Colic lymph node (tissue), 1 donor: Measurements from ENCODE around the gene SEPTIN14.

DNA sequence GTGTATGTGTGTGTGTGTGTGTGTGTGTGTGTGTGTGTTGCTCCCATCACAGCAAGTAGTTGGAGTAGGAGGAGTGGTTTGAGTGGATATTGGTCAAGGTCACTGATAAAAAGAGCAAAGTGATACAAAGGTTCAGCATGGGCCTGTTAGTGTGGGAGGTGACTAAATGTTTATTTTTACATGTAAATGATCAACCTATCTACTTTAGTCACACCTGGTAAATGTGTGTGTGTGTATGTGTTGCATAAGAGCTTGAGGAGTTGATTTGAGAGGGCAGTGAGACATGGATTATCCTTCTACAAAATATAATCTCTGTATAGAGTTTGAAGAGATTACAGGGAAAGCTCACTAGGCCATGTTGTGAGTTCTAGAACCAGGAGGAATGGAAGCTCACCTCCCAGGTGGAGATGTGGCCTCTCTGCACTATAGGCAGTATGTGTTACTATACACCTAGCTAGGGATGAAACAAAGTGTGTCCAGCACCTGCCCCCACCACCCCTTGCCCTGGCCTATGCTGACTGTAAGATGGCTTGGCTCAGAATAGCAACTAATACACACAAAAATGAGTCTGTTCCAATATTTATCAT is 12.0 kb upstream of the COBL start:
- PRO-cap = no peak

GRCh38 chr7:51356927-51357797 is 40.6 kb upstream of the COBL start:
- PRO-cap = no peak

DNA sequence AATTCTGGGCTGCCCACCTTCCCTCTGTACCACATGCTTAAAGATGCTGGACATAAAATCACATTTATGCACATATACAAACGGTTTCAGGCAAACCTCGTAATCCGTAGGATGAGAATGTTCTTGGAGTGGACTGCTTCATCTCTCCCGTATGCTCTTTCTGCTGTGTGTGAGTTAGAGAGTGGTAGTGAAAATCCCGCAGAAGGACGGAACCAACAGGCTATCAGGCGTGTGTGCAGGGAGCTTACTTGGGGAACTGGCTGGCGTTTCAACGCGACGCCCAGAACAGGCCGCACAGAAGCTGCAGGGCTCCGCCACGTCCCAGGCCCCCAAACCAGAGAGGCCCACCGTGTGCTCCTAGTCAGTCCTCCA is 730.8 kb upstream of the VSTM2A start:
- PRO-cap = no peak

DNA sequence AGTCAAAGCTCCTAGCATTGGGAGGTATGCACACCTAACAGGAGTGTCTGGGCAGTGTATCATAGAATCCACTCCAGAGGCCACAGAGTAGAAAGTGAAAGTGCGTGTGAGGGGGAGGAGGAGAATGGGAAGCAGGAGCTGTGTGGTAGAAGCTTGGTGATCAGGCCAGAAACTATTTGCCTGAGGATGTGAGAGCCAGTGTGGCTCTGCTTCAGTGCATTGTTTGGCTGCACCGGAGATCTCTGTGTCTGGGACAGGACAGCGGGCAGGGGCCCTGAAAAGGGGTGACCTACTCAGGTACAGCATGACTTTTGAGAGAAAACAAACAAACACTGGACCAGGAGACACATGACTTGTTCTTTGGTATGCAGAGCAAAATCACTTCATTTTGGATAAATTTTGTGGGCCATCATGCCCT is 557.3 kb upstream of the VSTM2A start:
- PRO-cap = no peak

GRCh38 chr7:54544658-54545513 is 2.7 kb downstream of the VSTM2A start:
- PRO-cap = no peak

- PRO-cap = no peak
These were observed 55.6 kb downstream of the SEC61G start for GRCh38 chr7:54703380-54703794.

DNA sequence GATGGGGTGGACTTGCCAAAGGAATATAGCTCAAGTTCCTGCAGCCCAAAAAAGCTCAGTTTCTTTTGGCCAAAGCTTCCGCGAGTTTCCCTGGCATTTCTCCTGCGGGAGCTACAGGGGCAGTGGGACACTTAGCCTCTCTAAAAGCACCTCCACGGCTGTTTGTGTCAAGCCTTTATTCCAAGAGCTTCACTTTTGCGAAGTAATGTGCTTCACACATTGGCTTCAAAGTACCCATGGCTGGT is 807 bp upstream of the EGFR start:
- PRO-cap = no peak

- PRO-cap = no peak
These were observed 49.4 kb downstream of the EGFR start for GRCh38 chr7:55068067-55068774.

- PRO-cap = no peak
These were observed 51.5 kb downstream of the EGFR start for GRCh38 chr7:55070166-55070769.

DNA sequence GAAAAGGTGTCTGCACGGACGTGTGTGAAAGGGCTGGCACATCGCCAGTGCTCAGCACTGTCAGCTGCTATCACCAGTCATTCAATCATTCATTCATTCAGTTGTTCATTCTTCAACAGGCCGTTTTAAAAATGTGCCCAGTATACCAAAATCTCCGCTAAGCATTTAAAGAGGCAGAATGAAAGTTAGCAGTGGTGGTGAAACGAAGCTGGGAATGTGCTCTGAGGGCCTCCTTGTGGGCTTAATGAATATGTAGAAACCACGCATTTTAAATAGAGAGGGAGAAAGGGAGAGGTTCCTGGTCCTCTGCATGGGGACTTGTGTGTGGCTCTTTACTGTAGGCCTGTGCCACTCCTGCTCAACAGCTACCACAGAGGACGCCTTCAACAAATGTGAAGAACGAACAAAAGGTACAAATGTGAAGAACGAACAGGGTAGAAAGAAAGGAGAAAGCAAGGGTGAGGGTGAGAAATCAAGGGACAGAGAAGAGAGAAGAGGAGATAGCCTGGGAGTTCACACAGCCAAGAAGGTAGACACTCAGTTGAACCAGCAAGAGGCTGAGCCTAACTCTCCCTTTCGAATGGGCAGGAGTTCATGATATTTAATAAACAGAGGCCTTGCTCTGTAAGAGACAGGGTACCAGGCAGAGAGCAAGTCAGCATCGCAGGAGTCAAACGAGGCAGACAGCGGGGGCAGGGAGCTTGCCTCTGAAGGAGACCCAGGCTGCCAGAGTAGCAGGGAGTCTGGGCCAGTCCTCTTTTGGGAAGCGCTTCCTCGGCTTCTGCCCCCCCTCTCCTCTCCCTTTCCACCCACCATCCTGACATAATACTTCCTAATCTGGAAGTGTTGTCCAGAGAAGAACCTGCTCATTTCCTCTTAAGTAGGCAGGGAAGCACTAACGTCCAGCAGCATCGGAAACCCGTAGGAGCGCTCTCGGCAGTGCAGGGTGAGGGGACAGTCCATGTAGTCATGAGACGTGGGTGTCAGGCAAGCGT is 170.8 kb downstream of the EGFR start:
- PRO-cap = no peak

GRCh38 chr7:55200163-55200753 is 164.9 kb upstream of the LANCL2 start:
- PRO-cap = no peak

DNA sequence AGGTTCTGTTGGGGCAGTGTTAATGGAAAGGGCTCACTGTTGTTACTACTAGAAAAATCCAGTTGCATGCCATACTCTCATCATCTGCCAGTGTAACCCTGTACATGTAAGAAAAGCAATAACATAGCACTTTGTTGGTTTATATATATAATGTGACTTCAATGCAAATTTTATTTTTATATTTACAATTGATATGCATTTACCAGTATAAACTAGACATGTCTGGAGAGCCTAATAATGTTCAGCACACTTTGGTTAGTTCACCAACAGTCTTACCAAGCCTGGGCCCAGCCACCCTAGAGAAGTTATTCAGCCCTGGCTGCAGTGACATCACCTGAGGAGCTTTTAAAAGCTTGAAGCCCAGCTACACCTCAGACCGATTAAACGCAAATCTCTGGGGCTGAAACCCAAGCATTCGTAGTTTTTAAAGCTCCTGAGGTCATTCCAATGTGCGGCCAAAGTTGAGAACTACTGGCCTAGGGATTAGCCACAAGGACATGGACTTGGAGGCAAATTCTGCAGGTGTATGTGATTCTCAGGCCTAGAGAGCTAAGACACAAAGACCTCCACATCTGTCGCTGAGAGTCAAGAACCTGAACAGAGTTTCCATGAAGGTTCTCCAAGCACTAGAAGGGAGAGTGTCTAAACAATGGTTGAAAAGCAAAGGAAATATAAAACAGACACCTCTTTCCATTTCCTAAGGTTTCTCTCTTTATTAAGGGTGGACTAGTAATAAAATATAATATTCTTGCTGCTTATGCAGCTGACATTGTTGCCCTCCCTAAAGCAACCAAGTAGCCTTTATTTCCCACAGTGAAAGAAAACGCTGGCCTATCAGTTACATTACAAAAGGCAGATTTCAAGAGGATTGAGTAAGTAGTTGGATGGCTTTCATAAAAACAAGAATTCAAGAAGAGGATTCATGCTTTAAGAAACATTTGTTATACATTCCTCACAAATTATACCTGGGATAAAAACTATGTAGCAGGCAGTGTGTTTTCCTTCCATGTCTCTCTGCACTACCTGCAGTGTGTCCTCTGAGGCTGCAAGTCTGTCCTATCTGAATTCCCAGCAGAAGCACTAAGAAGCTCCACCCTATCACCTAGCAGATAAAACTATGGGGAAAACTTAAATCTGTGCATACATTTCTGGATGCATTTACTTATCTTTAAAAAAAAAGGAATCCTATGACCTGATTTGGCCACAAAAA is 154.7 kb upstream of the LANCL2 start:
- PRO-cap = no peak

DNA sequence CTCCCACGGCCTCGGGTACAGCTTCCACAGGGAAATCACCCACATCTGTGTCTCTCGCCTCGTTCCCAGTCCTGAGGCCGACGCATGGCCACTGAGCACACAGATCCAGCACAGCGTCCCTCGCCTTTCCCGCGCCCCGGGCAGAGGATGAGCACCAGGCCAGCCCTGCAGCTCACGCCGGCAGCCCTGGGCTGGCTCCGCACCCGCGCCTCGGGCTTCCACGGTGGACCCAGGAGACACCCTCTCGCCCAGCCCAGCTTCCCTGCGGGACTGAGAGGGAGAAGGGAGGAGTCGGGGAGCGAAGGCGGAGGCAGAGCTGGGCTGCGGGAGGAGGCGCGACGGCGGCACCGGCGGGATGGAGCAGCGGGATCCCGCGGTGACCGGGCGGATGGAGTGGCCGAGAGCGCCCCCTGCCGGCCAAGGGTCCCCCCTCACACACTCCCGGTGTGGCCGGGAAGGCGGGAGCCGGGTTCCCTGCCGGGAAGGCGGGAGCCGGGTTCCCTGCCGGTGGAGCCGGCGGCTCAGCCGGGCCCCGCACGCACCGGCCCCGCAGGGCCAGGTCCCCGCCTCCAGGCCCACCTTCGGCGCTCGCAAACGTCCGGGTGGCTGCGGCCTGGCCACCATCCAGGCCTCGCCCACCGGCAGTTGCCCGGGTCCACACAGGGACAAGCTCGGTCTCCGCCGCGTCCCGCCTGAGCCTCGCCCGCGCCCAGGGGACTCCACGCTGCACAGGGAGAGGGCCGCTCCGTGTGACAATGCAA is 110.3 kb upstream of the LANCL2 start:
- PRO-cap = unidirectional peak, plus-strand start at position 438 of the sequence

- PRO-cap = no peak
These were observed 40.8 kb downstream of the LANCL2 start for GRCh38 chr7:55405927-55406335.

DNA sequence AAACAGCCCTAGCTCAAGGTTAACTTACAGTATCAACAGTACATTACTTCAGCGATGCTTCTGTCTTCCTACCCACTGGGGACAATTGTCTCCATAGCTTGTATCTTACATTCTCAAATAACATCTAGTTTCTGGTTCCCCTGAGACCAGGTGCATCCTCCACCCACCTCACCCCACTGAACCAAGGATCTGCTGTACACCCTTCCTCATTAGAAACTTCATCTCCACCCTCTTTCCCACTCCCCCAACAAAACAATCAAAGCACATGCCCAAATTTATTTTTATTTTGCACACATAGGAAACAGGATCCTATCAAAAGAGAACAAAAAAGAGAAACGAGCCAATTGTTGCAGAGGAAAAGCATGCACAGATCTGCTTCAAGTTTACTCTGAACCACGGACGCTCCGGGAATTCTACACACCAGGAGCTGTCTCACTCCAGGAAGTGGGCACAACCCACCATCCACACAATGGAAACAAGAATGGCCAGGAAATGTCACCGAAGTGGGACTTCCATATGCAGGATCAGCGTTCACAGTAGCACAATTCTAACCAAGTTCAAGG is 101.9 kb downstream of the VOPP1 start:
- PRO-cap = no peak

DNA sequence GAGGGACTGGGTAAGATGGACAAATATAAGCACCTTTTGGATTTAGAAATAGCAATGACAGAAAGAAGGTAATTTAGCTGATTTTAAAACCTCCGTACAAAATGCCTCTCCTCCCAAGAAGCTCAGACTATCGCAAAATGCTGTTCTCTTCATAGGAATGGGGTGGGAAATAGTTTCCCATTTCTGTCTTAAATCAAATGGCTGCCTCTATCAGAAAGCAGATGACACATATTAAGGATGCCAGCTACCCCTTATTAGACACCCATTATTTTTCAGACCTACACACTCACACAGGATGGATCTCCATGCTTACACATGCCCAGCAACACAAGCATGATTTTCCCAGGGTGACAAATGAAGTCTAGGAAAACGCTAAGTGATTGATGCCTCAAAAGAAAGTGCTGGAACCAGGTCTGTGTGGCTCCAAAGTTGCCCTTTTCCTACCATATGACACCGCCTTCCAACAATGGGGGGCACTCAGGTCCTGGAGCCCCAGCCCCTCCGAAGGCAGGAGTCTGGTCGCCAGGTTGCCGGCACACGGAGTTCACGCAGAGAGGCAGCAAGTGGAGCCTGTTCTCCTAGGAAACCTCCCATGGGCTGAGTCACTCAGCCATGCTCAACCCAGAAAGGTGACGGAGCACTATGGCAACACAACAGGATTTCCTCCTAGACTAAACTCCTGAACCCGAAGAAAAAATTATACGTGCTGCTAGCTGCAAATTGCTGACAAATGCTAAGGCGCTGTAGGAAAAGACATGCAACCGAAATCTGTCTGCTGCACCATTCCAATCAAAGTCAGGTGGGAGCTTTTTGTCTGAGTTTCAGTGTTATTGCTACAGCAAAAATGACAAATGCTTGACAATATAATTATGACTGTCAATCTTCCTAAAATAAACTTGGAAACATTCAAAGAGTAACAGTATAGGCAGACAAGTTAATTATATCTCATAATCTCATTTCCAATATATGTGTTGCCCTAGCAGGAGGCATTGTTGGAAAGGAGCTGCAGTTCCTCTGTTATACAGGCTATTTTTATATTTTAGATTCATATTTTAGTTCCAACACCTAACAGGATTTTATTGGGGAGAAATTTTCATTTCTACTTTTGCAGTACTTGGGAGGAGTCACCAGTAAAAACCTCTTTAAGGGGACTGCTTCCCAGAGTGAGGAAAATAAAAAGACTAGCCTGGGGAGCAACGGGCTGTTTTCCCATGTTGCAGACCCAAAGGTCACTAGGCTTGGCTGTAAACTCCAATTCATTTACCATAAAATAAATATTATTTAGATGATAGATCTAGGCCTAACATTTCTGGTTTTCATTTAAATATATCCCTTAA is 19.6 kb downstream of the VOPP1 start:
- PRO-cap = no peak

GRCh38 chr7:55862695-55862934 is at the start of gene SEPTIN14:
TSS of gene SEPTIN14 (minus strand) at chr7:55862752.
- PRO-cap = no peak

DNA sequence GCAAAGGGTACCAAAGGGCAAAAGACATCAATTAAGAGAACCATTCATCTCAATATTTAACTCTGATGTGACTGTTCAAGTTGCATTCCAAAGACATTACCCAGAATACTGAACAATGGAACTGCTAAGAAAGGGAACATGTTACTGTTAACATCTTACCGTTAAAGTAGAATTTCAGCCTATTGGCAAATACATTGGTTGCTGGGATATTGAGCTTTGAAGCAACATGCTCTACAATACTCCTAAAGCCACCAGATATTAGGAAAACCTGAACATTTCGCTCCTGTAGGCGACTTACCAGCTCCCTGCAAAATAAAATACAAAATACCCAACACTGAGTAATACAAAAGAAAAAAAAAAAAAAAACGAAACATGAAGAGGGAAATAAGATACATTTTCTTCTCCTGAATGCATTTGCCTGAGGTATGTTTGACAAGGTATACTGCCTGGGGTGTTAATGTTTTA is 34.1 kb downstream of the PSPH start:
- PRO-cap = no peak

GRCh38 chr7:56072988-56073325 is 8.9 kb downstream of the SUMF2 start:
- PRO-cap = no peak

- PRO-cap = no peak
These were observed 5.5 kb downstream of the PHKG1 start for GRCh38 chr7:56087195-56087659.